Cytotoxic T cell (primary cell): Measurements from ENCODE around the gene NBL1.

DNA sequence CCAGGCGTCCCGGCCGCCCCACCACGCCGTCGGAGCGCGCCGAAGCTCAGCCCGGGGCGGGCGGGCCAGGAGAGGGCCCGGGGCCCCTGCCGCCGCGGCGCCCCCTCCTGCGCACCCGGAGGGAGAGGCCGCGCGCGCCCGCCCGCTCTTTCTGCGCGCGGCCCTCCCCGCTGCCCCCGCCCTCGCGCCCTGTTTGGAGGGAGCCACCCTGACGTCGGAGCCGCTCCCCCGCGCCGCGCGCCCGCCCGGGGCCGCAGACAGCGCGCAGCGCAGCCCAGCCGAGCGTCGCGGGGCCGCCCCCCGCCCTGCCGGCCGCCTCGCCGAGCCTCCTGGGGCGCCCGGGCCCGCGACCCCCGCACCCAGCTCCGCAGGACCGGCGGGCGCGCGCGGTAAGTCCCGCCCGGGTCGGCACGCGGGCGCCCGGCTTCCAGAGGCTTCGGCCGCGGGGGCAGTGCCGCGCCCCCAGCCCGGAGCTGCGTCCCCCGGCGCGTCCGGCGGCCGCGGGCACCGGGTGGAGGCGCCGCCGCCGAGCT is at the start of gene NBL1:
TSS of gene NBL1 (plus strand) at position 254 of the 533 bp plus-strand sequence.
- PRO-cap, 2 experiments, result peak in 2 of 2 experiments; most common plus-strand start position 256 of the sequence (in 2); most common minus-strand start position 117 of the sequence (in 2)

DNA sequence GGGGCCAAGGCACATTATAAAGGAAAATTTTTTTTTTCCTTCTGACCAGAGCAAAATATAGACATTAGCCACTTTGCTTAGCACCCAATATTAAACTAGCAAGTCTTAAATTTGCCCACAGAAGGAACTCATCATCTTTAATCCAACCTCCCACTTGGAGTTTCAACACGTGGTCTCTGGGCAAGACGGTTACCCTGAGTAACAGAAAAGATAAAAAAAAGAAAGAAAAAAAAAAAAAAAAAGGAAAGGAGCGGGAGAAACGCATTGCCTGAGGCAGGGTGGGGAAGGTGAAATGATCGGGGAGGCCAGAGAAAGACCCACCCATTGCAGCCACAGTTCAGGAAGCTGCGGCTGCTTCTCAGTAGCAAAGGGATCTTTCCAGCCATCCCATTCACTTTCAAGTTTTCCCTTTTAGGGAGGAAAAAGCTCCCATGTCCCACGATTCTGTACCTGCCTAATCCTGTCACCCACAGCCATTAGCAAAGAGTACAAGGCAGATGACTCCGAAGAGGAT is 32.0 kb upstream of the OTUD3 start:
- PRO-cap, 2 experiments, result no peak in any of the 2 experiments

GRCh38 chr1:19860413-19860703 is 21.8 kb upstream of the OTUD3 start:
- PRO-cap, 2 experiments, result no peak in any of the 2 experiments

DNA sequence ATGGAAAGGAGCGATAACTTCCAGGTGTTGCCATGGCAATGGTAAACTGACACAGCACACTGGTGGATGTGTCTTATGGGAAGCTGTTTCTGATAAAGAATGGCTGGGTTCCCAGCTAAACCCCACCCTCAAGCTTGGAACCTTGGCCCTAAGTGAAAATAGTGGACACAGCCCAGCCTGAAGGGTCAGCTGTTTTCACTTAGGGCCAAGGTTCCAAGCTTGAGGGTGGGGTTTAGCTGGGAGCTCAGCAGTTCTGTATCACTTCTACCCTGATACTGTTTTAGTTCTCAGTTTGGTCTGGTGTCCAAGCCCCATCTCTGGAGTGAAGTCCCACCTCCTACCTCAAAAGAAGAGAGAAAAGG is 29.2 kb upstream of the PLA2G2A start:
- PRO-cap, 2 experiments, result no peak in any of the 2 experiments

- PRO-cap, 2 experiments, result no peak in any of the 2 experiments
Observed at GRCh38 chr1:20125152-20125661, 5.9 kb upstream of the PLA2G2D start.

- PRO-cap, 2 experiments, result no peak in any of the 2 experiments
Observed at GRCh38 chr1:20166064-20166432, 19.8 kb upstream of the UBXN10 start.

- PRO-cap, 2 experiments, result no peak in any of the 2 experiments
Observed at GRCh38 chr1:20174909-20175341, 11.0 kb upstream of the UBXN10 start.

DNA sequence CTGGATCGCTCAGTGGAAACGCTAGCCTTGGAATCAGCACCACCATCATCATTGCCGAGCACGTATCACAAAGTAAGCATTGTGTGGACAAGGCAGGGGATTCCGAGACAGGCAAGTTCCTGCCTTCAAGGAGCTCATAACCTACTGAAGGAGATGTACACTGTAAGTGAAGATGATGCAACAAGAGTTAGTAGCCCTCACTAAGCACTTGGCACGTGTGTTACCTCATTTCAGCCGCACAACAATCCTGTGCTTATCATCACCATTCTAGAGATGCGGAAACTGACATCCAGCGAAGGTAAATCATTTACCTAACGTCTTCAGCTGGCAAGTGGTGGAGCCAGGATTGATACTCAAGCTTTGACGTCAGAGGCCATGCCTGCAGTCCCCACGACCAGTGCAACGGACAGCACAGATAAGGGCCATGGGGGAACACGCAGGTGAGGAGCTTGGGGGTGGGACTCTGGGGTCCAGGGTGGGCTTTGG is 2.9 kb upstream of the UBXN10 start:
- PRO-cap, 2 experiments, result no peak in any of the 2 experiments

DNA sequence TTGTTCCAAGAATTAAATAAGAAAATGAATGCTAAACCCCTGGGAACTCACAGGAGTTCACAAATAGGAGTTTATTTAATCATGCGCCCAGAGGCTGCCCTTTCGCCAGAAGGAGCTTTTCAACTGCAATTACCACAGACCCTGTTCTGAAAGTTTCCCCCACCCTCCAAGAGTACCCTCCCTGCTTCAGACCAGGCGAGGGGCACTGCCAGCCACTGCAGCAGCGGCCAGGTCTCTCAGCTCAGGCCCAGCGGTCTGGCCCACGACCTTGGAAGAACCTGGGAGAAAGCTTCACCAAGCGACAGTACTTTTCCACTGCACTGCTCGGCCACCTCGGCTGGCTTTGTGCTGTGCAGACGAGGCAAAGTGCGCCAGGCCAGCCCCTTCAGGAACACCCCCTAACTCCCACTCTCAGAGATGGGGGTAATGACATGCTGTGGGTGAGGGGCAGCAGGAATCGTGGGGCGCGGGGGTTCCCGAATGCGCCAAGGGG is 543 bp upstream of the FAM43B start:
- PRO-cap, 2 experiments, result no peak in any of the 2 experiments

GRCh38 chr1:20650373-20651470 is 10.4 kb downstream of the DDOST start:
- PRO-cap, 2 experiments, result peak in 1 of 2 experiments; most common plus-strand start chr1:20650741 (in 1); most common minus-strand start chr1:20650727 (in 1)

DNA sequence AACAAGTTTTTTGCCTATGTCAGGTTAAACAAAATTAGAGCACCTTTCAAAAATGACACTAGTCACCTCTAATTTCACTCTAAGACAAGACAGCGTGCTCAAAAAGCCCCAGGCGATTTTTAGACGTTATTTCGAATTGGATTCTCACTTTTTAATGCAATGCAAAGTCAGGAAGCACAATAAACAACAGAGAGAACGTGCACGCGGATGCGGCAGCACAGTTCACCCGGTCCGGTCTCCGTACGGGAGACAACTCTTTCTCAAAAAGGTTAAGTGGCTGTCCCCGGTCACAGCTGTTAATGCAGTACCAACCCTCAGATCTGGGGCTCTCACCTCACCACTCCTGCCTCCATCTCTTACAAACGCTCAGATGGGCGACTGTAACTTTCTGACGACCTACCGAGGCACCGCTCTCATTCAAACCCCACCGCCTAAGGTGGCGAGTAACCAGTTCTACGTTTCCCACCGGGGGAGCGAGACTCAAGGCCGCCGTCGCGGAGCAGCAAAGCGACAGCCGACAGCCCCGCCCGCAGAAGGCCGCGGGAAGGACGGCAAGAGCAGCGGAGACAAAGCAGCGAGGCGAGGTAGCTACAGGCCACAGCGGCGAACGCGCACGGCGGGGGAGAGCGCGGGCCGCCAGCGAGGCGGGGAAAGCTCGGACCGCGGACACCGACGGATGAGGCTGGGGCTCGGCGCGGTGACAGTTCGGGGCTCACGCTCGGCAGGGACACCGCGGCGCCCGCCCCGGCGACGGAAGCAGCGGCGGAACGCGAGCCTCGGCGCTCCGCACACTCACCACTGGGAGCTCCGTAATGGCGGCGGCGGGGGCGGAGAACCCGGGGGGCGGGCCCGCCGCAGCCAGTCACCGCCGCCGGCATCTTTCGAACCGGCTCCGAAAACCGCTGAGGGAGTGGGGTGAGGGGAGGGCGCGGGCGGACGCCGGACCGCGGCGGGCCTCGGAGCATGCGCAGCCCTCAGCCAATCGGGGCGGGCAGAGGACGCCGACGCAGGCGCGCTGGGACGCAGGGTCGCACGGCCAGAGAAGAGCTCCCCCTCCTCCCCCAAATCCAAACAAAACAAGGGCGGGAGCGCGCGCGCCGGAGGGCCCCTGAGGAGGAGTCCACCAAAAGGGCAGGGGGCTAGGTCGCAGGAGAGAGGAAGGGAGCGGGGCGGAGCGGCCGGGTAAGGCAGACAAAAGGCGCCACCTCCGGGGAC is 847 bp downstream of the HP1BP3 start:
- PRO-cap, 2 experiments, result peak in 2 of 2 experiments; most common plus-strand start position 598 of the sequence (in 2); most common minus-strand start position 800 of the sequence (in 2)

DNA sequence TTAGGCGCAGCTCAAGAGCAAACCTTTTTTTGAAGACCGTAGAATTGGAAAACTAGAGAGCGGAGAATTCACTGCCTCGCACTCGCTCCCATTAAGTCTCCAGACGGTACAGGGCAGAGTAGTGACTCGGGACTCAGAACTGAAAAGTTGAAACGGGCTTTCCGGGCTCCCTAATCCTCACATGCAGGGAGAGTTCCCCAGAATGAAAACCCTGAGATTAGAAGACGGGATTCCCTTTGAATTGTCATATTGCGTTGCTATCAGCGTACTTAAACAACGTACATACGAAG is 460 bp upstream of the HP1BP3 start:
- PRO-cap, 2 experiments, result peak in 1 of 2 experiments; most common minus-strand start position 204 of the sequence (in 1)

DNA sequence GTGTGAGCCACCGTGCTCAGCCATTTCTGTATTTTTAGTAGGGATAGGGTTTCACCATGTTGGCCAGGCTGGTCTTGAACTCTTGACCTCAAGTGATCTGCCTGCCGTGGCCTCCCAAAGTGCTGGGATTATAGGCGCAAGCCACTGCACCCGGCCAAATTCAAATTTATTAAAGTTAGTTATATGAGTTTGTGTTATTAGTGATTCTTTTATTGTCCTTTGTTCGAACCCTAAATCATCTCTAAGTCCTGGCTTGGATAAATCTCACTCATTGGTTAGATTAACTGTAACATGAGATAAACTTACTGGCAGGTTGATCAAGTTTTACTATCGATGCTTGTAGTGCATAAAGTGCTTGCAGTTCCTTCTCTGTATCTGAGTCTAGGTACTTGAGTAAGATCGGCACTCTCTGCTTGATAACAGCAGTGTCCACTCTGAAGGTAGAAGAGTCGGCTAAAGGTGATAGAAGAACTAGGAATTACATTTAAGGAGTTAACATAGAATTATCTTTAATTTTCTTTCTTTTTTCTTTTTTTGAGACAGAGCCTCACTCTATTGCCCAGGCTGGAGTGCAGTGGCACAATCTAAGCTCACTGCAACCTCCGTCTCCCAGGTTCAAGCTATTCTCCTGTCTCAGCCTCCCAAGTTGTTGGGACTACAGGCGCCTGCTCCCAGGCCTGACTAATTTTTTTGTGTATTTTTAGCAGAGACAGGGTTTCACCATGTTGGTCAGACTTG is 23.5 kb upstream of the HP1BP3 start:
- PRO-cap, 2 experiments, result no peak in any of the 2 experiments

DNA sequence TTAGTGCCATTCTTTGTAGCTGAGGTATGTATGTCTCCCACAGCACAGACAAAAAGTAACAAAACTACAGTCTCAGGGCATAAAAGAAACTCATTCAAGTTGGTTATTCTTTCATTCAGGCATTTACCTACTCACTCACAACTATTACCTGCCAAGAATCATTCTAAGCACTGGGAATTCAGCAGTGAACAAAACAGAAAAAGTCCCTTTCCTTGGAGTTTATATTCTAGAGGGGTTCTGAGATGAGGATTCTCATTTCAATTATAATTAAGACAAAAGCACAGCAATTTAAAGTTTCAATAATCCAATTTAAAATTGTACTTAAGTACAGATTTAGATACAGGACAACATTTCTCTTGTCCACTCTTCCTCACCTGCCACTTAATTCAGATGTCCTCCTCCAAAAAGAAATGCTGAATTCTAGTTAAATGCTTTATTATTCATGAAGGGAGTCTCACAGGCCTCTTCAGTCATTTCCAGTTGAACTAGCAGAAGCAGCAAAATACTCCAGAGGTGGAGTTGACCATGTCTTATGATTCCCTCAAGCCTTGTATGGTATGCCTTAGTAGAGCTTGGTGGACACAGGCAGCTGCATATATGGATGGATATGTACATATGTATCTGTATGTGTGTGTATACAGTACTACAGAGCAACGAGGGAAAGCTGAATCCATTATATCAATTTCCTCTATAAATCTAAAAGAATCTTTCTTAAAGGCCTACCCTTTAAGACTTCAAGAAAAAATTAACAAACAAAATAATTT is 83.4 kb upstream of the HP1BP3 start:
- PRO-cap, 2 experiments, result no peak in any of the 2 experiments

GRCh38 chr1:20949929-20950195 is 162.8 kb upstream of the HP1BP3 start:
- PRO-cap, 2 experiments, result no peak in any of the 2 experiments

DNA sequence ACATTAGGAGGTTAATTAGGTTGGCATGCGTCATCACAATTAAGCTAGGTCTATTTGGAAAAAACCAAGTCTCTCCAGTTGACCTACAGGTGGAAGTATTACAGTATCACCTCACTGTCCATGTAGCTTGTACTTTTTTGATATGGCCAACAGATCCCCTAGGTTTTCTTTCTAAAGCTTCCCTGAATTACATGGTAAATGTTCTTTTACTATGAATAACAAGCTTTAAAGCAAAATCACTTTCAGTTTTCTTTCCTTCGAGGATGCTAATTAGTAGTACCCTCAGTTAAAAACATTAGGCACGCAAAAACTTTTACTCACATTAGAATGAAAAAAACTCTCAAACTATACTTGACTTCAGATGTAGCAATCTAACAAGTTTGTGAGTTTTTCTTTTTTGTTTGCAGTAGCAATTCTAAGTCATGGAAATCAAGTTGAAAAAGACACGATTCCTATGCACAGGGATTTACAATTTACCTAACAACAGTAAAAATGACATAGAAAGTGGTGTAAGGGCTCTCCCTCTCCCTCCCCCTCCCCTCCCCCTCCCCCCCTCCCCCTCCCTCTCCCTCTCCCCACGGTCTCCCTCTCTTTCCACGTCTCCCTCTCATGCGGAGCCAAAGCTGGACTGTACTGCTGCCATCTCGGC is 153.9 kb downstream of the EIF4G3 start:
- PRO-cap, 2 experiments, result peak in 1 of 2 experiments; most common plus-strand start position 77 of the sequence (in 1)

- PRO-cap, 2 experiments, result no peak in any of the 2 experiments
Observed at GRCh38 chr1:21149389-21149835, 27.3 kb downstream of the EIF4G3 start.

GRCh38 chr1:21149836-21150381 is 26.8 kb downstream of the EIF4G3 start:
- PRO-cap, 2 experiments, result no peak in any of the 2 experiments

DNA sequence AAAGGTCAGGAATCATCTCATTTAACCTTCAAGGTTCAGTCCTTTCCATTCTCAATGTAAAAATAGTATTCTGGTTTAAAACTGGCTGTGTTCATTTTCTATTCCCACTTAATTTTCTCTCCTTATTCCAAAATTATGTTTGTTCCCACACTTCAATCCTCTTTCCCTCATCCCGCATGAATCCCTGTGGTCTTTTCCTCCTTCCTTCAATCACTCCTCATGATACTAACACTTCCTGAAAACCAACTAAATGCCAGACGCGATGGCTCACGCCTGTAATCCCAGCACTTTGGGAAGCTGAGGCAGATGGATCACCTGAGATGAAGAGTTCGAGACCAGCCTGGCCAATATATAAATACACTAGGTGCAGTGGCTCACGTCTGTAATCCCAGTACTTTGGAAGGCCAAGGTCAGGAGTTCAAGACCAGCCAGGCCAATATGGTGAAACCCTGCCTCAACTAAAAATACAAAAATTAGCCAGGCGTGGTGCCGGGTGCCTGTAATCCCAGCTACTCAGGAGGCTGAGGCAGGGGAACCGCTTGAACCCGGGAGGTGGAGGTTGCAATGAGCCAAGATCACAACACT is 9.5 kb downstream of the EIF4G3 start:
- PRO-cap, 2 experiments, result no peak in any of the 2 experiments

- PRO-cap, 2 experiments, result no peak in any of the 2 experiments
Observed at GRCh38 chr1:21190805-21191308, 14.2 kb upstream of the EIF4G3 start.